Fibroblast of villous mesenchyme (primary cell): ENCODE measurements around a stretch of chr16.

GRCh38 chr16:85187050-85187421, 74.8 kb upstream of the CIBAR2 start:
- CAGE, long polyA plus RNA = no peak

- CAGE, long polyA plus RNA = no peak
These were observed 167.5 kb upstream of the CIBAR2 start for GRCh38 chr16:85279698-85280337.

DNA sequence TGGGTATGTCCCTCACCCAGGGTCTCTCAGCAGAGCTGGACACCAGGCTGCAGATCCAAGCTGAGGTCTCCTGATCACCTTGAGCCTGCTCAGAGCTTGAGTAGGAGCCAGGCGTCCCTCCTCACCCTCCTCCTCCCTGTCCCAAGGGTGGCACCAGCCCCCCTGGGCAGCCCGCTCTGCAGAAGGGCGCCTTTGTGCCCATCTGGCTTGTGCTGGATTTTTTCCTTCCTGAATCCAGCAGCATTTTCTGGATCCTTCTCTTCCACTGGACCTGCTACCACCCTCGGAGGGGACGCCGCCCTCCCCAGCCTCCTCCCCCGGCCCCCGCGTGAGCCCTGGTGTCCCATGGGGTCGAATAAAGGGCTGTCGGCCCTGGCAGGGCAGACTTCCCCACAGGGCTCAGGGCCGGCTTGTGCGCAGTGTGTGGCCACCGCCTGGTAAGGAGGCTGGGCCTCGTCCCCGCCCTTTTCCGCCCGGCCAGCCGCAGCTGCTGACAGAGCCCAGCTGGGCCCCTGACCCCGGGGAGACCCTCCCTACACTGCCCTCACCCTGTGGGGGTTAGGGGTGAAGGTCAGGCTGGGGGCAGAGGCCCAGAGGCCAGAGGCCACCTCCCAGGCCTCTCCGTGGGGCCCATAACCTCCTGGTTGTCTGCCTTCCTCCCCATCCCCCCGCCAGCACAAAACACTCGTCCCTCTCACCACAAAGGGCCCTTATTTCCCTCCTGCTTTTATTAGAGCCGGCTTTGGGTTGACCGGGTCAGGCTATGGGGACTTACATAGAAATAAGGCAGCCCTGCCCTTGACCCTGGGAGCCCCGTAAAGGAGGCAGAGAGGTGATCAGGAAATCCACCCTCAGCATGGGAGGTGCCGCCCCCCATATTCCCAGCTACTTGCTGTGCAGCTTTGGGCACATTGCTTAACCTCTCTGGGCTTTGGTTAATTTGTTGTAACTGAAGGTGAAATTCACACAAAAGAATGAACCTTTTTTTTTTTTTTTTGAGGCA, 179.2 kb upstream of the CIBAR2 start:
- CAGE, long polyA plus RNA = no peak

DNA sequence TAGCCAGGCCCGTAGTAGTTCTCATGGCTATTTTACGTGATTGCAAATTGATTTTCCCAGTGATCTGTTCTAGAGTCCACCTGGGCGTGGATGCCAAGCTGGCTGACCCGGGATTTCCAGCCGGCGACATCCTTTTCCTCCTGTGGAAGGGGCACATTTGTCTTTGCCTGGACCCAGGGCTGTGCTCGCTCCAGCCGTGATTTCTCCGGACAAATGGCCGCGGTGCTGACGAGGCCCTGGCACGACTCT, 226.8 kb upstream of the CIBAR2 start:
- CAGE, long polyA plus RNA = no peak

DNA sequence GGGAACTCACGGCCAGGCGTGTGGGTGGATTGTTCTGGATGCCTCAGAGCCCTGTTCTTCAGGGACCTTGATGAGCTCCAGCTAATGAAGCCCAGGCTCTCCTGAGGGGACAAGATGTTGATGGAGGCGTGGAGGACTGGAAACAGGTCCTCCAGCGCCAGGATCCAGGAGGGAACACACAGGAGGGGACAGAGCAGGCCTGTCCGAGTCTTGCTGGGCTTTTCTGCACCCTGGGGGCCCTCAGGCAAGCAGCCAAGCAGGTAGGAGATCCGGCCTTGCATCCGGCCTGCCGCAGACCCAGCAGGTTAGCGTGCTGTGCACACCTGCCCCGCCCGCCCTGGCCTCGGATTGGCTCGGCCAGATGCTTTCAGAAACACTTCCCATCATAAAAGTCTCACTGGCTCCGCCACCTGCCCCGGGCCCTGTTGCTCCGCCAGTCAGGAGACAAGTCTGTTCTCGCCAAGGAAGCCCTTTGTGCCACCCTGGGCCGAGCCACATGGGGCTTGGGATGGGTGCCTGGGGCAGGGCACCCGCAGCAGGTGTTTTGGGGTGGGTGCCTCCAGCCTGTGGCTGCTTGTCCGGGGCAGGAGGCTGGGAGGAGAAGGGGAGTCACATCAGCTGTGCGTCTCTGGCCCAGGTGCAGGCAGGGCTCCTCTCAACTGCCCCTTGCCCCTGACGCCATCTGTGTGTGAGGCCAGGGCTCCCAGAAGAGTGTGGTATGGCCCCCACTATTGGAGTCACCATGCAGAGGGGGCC, 228.3 kb upstream of the GSE1 start:
- CAGE, long polyA plus RNA = no peak

DNA sequence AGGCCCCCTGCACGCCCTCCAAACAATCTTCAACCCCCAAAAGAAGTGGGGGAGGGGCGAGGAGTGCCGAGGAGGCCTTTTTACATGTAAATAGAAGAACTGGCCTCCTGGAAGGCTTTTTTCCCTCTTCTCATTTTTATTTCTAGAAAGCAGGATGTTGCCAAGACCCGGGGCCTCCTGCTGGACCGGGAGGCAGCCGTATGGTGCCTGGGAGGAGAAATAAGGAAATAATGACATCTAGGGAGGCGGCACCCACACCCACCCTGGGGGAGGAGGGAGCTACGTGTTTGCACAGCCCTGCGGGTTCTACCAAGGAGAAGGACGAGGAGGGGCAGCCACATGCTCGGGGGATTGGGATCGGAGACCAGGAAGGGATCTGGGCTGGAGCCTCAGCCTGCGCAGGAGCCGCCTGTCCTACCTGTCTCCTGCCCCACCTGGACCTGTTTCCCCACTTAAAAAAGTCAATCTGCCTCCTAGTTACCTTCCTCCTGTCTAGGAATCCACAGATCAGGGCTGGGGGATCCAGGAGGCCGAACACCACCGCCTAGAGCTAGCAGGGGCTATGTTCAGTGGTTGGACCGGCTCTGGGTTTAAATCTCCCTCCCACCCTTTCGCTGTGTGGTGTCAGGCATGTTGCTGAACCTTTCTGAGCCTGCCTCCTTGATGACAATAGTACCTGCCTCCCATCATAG, 175.7 kb upstream of the GSE1 start:
- CAGE, long polyA plus RNA = no peak

DNA sequence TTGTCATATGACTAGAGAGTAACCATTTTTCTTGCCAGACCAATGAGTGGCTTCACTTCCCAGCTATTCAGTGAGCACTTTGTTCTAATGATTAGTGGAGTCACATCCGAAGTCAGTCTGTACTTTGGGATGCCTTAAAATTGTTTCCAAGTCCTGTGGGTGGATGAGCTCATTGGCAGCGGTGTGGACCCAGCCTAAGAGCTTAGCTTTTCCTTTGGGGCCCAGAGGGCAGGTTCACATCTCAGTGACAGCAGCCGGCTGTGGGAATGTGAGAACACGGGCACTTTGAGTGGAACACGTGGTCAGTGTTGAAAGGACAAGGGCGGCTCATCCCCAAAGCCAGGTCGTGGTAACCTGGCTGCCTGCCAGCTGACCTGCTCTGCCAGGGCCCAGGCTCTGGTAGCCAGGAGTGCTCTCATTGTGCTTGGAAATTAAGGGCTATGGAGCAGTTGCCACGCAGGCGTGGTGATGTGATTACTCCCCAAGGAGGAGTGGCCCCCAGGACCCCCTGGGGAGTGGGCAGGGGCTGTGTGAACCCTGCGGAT, 147.2 kb upstream of the GSE1 start:
- CAGE, long polyA plus RNA = no peak

DNA sequence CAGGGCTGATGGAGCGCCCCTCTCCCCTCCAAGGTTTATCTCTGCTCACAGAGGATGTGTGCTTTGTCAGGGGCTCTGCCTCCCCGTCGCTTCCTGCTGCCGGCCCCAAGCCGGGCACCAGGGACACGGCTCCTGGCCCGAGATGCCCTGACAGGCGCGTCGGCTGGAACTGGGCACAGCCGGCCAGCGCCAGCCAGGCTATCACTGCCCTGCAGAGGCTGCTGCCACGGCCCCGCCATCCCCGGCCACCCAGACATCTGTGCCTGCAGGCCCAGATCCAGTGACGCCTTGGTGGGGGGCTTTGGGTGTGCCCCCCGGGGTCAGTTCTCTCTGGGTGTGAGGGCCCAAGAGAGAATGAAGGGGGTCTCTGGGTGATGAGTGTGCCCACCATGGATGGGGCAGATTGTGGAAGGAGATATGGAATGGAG, 95.2 kb upstream of the GSE1 start:
- CAGE, long polyA plus RNA = no peak

GRCh38 chr16:85556370-85557447, 56.4 kb upstream of the GSE1 start:
- CAGE, long polyA plus RNA = no peak

- CAGE, long polyA plus RNA = no peak
These were observed 55.6 kb upstream of the GSE1 start for GRCh38 chr16:85557448-85557915.

GRCh38 chr16:85573878-85574769, 39.0 kb upstream of the GSE1 start:
- CAGE, long polyA plus RNA = no peak

- CAGE, long polyA plus RNA = no peak
These were observed 18.0 kb upstream of the GSE1 start for GRCh38 chr16:85595054-85595575.

DNA sequence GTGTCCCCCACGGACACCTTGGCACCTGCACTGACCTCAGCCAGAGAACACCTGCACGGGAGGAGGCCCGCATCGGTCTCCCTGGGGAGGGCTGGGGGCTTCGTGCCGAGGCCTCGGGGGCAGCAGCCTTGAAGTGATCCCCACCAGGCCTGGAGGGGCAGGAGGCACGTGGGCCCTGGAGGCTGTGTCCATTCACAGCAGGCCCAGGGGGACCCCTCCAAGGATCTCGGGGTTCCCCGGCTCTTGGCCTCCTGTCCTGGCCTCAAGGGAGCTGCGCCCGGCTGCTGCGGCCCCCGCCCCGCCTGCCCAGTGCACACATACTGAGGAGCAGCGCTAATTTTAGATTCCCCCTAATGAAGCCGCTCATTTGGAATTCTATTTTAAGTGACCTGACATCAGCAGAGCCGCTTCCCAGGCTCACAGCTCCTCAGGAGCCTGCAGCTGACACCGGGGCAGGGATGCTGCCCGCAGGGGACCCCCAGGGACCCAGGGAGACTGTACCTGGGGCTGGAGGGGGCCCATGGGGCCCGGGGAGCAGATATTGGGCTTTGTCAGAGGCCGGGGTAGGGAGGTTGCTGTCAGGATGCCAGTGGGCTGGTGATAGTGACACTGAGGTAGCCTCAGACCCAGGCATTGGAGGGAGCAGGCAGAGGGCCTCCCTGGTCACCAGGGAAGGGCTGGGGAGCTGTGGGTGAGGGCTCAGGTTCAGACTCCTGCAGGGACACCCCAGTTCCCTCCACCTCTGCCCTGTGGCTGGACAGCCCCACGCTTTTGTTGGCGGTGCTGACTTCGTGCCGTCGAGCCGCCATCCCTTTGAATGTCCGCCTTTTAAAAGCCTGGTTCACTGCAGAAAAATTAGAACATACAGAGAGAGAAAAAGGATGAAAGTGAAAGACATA, 15.0 kb downstream of the GSE1 start:
- CAGE, long polyA plus RNA = no peak

GRCh38 chr16:85657033-85657694, 31.6 kb downstream of the GINS2 start:
- CAGE, long polyA plus RNA = no peak

DNA sequence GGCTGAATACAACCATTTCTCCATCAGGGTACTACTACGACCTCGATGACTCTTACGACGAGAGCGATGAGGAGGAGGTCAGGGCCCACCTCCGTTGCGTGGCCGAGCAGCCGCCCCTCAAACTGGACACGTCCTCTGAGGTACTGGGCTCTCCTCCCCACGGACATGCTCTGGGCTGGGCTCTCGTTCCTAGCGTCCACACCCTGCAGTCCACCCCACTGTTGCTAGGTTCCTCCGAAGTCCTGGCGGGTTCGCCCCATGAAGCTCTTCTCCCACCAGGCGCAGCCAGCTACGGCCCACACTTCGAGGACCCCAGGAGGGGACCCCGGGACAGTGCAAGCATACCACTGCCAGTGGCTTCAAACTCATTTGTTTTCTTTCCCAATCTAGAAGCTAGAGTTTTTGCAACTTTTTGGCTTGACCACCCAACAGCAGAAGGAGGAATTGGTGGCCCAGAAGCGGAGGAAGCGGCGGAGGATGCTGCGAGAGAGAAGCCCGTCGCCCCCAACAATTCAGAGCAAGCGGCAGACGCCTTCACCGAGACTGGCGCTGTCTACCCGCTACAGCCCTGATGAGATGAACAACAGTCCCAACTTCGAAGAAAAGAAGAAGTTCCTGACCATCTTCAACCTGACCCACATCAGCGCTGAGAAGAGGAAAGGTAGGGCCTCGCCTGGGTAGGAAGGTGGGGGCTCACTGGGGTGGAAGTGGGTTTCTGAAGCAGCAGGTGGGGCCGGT, 25.6 kb downstream of the GINS2 start:
- CAGE, long polyA plus RNA = no peak

- CAGE, long polyA plus RNA = no peak
These were observed 1.4 kb downstream of the GINS2 start for GRCh38 chr16:85687125-85687889.

DNA sequence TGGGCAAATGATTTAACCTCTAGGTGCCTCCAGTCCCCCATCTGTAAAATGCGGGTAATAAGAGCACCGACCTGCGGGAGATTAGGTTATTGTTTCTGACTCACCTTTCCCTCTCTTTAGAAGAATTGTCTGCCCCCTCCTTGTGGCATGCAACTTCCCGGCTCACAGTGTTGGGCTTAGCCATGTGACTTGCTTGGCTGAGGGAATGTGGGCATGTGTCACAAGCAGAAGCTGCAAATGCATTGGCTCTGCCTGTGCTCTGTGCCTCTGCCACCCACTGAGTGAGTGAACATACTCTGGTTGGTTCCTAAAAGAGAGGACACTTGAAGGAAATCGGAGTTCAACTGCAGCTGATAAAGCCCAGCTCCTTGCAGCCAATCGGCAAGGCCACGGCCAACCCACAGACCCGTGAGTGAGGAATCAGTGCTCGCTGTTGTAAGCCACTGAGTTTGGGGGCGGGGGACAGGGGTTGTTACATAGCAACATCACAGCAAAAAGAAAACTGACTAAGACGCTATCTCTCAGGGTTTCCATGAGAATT, 10.8 kb upstream of the GINS2 start:
- CAGE, long polyA plus RNA = no peak

DNA sequence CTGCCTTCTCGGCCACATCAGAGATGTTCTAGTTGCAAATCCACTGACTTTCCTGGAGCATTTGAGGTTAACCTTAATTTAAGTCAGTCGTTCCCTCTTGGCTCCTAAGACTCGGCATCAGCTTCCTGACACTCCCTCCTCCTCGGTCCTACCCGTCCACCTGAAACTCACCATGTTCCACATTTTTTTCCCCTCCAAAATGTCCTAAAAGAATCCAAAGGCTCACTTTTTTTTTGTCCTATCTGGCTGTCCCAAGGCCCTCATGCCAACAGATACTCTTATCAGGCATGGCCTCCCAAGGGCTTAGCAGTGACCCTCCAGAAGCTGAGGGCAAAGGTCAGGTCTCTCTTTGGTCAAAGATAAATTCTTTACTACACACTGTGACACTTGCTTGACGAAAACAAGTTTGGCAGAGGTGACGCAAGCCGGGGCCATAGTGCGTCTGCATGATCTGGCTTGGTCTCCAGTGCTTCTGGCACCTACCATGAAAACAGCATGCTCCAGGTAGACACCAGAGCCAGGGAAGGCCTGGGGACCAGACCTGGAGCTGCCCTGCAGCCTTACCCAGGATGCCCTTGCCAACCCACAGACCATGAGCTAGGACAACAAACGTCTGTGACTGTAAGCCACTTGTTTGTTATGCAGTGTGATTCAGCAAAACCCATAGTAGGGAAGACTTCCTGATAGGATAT, 48.6 kb upstream of the IRF8 start:
- CAGE, long polyA plus RNA = no peak

GRCh38 chr16:85888622-85889344, 10.2 kb upstream of the IRF8 start:
- CAGE, long polyA plus RNA = no peak

- CAGE, long polyA plus RNA = no peak
These were observed 6.3 kb downstream of the IRF8 start for GRCh38 chr16:85905114-85905744.